Epithelial cell of alveolus of lung (primary cell): ENCODE measurements around a stretch of chr6.

- RAMPAGE, long total RNA: no peak
- RRBS: no CpG with 5 or more reads among the region's 15 CpGs
These were observed 49.7 kb downstream of the TMEM242 start for GRCh38 chr6:157273653-157274046.

- RAMPAGE, long total RNA: no peak
- RRBS: no CpG with 5 or more reads among the region's 11 CpGs
These were observed 10.5 kb downstream of the TMEM242 start for GRCh38 chr6:157312758-157313212.

DNA sequence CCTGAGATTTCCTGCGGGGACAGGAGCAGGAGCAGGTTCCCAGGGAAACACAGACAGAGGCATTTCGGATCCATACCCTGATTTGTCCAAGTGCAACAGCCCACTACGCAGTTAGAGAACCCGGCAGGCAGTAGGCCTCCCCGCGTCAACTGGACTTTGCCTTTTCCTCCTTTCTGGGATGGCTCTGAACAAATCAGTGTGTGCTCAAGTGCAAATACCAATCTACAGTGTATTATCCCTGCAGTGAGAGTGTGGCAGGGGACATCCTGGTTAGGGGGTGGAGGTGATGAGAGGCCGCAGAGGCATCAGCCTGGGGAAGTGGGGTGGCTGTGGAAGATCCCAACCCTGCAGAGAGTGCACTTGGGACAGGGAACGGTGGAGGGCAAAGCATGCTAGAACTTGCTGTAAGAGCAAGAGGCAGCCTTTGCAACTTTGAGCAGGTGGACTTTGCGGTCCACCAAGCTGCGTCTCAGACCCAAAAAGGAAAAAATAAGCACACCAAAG is 159.0 kb downstream of the ZDHHC14 start:
- RAMPAGE, long total RNA: no peak
- RRBS: no CpG with 5 or more reads among the region's 10 CpGs

DNA sequence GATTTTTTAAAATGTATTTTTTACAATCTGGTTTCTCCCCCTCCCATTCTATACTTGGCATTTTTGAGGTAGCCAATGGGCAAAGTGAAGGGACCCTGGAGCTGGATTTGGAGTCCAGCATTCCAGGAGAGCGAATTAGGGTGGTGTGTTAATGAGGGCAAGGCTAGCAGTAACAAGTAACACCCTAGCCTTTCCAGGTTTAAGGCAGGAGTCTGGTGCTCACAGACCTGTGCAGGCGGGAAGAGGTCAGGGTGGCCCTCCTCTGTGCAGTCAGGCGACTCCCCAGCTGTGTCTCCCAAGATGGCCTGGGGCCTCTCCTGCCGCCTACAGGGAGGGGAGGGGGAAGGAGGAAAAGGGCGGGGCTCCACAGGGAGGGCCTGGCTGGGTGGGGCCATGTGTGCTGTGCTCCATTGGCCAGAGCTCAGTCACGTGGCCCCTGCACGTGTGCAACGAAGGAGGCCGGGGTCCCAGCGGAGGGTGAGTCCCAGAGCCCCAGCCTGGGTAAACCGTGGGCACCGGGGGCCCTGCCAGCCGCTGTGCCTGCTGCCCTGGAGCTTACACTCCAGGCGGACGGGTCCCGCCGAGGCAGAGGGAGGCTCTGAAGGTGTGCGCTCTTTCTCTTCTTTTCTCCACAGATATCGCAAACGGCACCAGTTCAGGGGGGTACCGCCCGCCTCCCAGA is 211.5 kb downstream of the ZDHHC14 start:
- RAMPAGE, long total RNA: no peak
- RRBS: 88% methylated on average over 4 of the region's 22 CpGs

DNA sequence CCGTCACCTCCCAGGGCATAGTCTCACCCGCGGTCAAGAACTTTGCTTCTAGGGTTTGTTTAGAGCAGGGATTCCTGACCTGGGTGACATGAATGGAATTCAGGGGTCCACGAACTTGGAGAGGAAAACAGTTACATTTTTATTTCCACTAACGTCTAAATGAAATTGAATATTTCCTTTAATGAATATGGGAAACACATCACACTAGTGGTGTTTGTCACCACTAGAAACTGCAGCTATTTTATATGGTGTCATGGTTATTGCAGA is 216.4 kb upstream of the SNX9 start:
- RAMPAGE, long total RNA: no peak
- RRBS: no CpG with 5 or more reads among the region's 5 CpGs

- RAMPAGE, long total RNA: no peak
- RRBS: no CpG with 5 or more reads among the region's 13 CpGs
These were observed 197.4 kb upstream of the SNX9 start for GRCh38 chr6:157625618-157626142.

GRCh38 chr6:157670457-157670875 is 152.6 kb upstream of the SNX9 start:
- RAMPAGE, long total RNA: no peak
- RRBS: no CpG with 5 or more reads among the region's 5 CpGs

DNA sequence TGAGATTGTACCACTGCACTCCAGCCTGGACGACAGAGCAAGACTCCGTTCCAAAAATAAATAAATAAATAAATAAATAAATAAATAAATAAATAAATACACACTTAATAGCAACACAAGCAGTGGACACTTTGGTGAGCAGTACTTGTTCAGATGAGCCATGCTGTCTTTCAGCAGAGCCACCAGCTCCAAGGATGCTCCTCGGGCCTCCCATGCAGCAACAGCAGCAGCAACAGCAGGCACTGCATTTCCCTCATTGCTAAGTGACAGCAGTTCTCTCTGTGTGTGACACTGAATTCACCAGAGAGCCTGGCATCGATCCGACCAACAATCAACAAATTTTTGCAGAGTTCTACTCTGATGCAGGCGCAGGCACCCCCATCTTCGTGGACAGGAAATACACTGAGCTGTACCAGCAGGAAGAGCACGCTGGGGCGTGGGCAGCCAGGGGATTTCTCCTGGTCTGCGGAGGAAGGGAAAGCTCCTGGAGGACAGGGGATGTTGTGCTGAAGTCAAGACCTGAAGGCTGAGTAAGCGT is 54.0 kb upstream of the SNX9 start:
- RAMPAGE, long total RNA: no peak
- RRBS: no CpG with 5 or more reads among the region's 11 CpGs

DNA sequence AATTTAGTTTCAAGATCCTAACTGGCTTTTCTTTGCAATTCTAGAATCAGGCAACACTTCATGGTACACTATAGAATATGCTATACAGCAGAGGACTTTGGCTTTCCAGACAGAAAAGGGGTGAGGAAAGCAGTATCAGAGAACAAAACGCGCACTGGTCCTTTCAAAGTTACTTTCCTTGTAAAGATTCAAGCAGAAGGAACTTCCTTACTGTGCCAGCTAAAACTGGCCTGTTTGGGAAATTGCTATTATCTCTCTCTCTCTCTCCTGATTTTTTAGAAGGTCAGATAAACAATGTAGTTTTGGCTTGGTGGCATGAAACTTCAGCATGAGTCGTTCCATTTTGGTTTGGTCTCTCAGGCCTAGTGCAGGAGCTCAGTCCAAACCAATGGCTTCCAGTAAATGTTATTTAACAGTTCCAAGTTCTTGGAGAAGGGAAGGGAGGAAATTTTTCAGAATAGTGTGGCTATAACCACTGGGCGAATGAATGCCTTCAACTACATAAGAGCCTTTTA is 9.4 kb upstream of the SNX9 start:
- RAMPAGE, long total RNA: no peak
- RRBS: no CpG with 5 or more reads among the region's 4 CpGs

GRCh38 chr6:157814775-157815412 is 8.2 kb upstream of the SNX9 start:
- RAMPAGE, long total RNA: no peak
- RRBS: no CpG with 5 or more reads among the region's 6 CpGs

DNA sequence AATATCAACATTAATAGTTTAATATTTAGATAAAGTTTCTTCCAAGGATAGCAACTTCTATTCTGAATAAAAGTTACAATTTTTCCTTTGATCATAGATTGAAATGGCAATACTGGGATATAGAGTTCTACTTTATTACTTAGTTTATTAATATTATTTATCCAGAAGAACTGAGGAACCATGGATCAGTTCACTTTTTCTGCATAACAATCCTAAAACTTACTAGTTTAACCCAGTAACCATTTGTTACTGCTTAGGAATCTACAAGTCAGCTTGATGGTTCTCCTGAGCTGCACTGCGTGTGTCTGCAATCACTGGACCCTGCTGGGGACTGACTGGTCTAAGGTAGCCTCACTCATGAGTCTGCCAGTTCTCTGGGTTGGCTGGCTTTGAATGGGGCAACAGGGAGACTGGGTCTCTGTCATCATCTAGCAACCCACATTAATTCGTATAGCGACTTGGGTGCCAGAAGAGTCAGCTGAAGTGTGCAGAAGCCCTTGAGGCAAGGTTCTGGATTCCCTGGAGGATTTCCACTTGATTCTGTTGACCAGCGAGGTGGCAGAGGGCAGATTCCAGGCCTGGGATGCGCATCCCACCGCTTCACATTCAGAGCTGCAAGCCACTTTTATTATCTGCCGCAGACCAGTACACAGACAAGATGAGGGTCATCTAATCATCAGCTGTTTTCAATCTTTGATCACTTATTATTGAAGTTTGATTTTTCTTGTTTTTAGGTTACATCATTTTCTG is 49.3 kb downstream of the SNX9 start:
- RAMPAGE, long total RNA: no peak
- RRBS: no CpG with 5 or more reads among the region's 7 CpGs

DNA sequence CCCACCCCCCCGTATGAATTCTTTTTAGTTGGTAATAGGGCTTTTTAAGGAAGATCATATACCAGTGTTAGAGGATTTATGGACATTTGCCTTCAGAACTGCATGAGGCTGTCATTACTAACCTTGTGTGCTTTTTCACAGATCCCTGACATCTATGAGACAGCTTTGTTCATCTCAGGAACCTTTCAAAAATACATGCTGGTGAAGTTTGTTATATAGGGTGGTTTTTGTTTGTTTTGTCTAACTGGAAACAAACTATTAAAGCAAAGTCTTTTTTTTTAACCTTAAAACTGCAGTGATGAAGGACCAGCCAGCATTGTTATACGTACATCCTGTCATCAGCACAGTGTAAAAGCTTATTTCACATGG is 61.5 kb downstream of the SNX9 start:
- RAMPAGE, long total RNA: no peak
- RRBS: no CpG with 5 or more reads among the region's 2 CpGs

GRCh38 chr6:157885093-157886029 is 62.3 kb downstream of the SNX9 start:
- RAMPAGE, long total RNA: no peak
- RRBS: no CpG with 5 or more reads among the region's 12 CpGs

GRCh38 chr6:157943246-157944337 is 38.1 kb upstream of the SYNJ2 start:
- RAMPAGE, long total RNA: no peak
- RRBS: no CpG with 5 or more reads among the region's 32 CpGs

- RAMPAGE, long total RNA: no peak
- RRBS: no CpG with 5 or more reads among the region's 15 CpGs
These were observed 21.4 kb downstream of the SYNJ2 start for GRCh38 chr6:158002707-158003790.

GRCh38 chr6:158018184-158018943 is 36.7 kb downstream of the SYNJ2 start:
- RAMPAGE, long total RNA: no peak
- RRBS: no CpG with 5 or more reads among the region's 21 CpGs

DNA sequence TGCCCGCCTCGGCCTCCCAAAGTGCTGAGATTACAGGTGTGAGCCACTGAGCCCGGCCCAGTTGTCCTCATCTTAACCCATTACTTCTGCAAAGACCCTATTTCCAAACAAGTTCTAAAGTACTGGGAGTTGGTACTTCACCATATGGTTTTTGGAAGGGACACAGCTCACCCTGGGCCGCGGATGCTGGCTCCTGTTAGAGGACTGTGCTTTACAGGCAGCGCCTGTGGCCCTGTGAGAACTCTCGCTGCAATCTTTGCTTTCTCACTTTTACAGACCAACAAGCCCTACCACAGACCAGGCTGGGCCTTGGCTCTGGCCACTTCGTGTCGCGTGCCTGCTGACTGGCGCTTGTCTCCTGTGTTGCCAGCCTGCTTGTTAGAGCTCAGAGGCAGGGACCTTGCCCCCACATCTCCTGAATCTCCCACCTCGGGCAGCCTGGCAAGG is 56.0 kb downstream of the SYNJ2 start:
- RAMPAGE, long total RNA: no peak
- RRBS: no CpG with 5 or more reads among the region's 12 CpGs

- RAMPAGE, long total RNA: no peak
- RRBS: 2% methylated on average over 28 of the region's 110 CpGs
These were observed 64.0 kb downstream of the GTF2H5 start for GRCh38 chr6:158231961-158232674.

GRCh38 chr6:158284158-158284825 is 28.0 kb upstream of the TULP4 start:
- RAMPAGE, long total RNA: no peak
- RRBS: no CpG with 5 or more reads among the region's 8 CpGs

GRCh38 chr6:158313822-158314420 is 1.7 kb downstream of the TULP4 start:
- RAMPAGE, long total RNA: no peak
- RRBS: no CpG with 5 or more reads among the region's 11 CpGs